Foreskin fibroblast (primary cell): ENCODE results near the gene GIMAP7.

GRCh38 chr7:149285621-149286184 is 23.7 kb downstream of the ZNF783 start:
- RRBS = no CpG with 5 or more reads among the region's 10 CpGs

DNA sequence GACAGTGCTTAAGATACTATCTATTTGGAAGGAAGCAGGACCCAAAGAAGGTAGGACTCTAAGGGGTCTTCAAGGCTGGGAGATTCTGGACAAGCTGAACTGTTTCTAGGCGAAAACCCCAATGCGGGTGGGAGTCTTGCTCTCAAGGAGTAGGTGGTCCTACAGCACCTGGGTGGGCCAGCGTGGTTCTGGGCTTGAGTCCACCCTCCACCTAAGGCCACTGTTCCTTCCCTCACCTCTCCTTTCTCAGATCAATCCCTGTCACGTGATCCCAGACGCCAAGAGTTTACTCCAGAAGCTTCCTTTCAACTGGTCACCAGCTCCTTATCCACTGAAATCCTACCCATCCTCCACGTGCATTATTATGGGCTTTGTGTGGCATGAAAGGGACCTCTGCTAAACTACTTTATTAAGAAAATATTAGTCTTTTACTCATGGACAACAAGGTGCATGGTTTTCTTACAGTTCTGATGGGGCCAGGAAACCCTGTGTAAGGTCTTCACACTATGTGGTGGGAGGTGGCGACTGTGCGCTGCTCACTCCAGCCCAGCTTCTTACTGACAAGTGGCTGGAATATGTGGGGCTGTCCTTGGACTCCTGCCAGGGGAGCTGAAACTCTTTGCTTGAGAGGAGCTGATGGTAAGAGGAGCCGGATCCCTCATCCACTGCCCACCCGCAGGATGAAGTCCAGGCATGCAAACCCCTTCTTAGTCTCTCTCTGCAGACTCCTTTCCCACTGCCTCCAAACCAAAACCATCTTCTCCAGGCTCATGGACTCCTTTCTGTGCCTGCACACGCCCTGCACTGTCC is 1.6 kb downstream of the ZNF746 start:
- RRBS = no CpG with 5 or more reads among the region's 11 CpGs

DNA sequence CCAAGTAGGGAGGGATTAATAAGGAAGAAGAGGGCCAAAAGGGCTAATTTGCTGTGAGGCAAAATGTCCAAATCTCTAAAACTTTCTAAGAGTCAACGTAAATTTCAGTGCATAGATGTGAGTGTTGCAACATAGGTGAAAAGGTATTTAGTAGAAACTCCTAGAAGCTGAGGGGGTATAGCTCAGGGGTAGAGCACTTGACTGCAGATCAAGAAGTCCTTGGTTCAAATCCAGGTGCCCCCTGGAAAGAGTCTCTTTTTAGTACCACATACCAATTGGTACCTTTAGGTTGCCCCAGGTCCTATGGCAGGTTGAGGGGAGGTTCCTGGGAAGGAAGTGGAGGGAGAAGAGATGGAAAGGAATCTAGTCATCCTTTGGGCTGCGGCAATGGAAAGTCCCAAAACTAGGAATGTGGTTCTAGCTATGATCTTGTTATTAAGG is 48.8 kb upstream of the ZNF746 start:
- RRBS = no CpG with 5 or more reads among the region's 2 CpGs

DNA sequence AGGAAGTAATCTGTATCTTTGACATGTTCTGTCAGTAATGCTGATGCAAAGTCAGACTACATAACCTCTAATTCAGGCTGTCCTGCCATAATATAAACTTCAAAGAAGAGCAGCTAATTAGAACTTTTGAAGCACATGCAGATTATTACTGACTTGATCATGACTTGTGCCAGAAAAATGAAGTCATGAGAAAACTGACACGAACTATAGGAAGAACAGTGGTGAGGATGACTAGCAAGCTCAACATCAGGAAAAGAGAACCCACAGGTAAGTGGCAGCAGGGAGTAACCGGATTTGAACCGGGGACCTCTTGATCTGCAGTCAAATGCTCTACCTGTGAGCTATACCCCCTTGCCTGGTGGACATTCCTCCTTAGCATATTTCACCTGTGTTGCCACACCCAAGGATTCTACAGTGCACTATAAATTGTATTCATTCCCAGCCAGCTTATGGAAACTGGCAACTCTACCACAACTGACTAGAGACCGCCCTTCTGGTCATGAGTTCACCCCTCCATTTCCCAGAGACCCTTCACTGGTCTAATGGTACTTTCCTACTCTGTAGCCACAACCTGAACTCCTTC is 97.4 kb upstream of the ZNF746 start:
- RRBS = no CpG with 5 or more reads among the region's 4 CpGs

DNA sequence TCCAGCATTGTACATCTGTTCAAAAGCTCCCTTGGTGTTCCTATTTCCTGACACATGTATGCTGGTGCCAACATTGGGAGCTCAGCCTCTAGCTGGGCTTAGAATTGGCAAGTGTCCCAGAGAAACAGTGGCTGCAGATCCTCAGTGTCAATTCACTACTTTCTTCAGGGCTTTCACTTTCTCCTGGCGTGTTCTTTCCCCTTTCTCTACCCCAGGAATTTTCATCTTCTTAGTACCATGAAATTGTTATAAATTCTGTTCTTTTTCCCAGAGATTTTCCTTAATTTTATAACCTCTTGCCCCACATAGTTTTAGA is 44.4 kb upstream of the KRBA1 start:
- RRBS = no CpG with 5 or more reads among the region's 1 CpG

GRCh38 chr7:149706737-149706940 is 8.1 kb upstream of the KRBA1 start:
- RRBS = no CpG with 5 or more reads among the region's 3 CpGs

DNA sequence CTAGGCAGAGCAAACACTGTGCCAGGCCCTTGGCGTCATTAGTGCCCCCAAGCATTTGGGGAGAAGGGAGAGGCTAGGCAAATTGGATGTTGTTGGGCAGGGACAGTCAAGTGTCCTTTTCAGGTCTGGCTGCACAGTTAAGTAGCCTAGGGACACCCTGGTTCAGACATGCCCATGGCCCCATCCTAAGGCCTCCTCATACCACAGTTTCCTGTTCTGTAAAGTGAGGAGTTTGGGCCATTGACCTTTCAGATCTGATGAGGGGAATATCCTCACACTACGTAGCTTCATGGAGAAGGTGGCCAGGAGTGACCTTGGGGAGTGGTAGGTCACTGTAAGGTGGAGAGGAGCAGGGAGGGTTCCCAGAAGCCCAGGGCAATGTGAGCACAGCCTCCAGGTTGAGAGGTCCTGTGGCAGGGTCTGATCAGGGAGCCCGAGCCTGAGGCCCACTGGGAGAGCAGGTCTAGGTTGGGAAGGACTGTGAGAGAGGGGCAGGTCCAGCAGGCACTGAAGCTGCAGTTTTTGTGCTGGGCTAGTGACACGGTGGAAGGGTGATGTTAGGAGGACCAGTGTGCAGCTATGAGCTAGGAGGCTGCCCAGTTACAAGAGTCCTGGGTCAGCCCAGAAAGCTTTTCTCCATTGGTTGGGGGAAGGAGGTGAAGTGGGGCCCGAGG is 1.1 kb downstream of the KRBA1 start:
- RRBS = no CpG with 5 or more reads among the region's 5 CpGs

- RRBS = no CpG with 5 or more reads among the region's 7 CpGs
These were observed 2.8 kb downstream of the KRBA1 start for GRCh38 chr7:149717358-149718056.

DNA sequence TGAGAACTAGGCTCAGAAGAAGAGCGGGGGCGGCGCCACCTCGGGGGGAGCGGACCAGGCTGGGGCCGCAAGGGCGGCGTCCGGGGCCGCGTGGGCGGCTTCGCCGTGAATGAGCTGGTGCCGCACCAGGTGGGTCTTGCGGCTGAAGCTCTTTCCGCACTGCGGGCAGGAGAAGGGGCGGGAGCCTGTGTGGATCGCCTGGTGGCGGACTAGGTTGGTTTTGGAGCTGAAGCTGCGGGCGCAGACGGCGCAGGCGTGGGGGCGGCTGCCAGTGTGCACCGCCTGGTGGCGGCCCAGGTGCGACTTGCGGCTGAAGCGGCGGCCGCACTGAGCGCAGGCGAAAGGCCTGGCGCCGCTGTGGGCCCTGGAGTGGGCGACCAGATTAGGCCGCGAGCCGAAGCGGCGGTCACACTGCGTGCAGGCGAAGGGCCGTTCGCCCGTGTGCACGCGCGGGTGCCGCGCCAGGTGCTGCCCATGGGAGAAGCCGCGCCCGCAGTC is 8.6 kb downstream of the ZNF467 start:
- RRBS = no CpG with 5 or more reads among the region's 57 CpGs

- RRBS = no CpG with 5 or more reads among the region's 10 CpGs
These were observed 205.1 kb downstream of the ATP6V0E2 start for GRCh38 chr7:150078648-150079452.

GRCh38 chr7:150325094-150325705 is 1.9 kb upstream of the ACTR3C start:
- RRBS = no CpG with 5 or more reads among the region's 11 CpGs

GRCh38 chr7:150334930-150336232 is 6.0 kb downstream of the RARRES2 start:
- RRBS = no CpG with 5 or more reads among the region's 20 CpGs

DNA sequence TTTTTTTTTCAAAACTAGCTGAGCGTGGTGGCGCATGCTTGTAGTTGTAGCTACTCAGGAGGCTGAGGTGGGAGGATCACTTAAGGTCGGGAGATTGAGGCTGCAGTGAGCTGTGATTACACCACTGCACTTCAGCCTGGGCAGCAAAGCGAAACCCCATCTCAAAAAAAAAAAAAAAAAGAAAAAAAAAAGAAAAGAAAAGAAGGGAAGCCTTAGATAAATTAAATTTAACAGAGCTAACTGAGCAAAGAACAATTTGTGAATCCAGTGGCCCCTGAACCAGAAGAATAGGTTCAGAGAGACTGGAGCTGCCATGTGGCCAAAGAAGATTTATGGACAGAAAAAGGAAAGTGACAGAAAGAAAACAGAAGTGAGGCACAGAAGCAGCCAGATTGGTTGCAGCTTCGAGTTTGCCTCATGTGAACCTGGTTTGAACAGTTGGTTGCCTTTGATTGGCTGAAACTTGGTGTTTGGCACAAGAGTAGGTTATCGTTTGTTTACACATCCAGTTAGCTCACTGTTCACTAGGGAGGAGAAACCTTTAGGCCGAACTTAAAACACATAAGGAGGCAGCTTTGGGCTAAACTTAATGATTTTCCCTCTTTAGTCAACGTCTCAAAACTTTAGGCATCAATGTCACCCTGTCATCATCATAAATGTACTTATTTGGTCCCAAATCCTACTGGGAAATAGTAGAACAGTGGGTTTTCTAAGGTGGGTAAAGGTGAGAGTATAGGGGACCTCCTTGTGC is 13.4 kb upstream of the REPIN1 start:
- RRBS = no CpG with 5 or more reads among the region's 8 CpGs

DNA sequence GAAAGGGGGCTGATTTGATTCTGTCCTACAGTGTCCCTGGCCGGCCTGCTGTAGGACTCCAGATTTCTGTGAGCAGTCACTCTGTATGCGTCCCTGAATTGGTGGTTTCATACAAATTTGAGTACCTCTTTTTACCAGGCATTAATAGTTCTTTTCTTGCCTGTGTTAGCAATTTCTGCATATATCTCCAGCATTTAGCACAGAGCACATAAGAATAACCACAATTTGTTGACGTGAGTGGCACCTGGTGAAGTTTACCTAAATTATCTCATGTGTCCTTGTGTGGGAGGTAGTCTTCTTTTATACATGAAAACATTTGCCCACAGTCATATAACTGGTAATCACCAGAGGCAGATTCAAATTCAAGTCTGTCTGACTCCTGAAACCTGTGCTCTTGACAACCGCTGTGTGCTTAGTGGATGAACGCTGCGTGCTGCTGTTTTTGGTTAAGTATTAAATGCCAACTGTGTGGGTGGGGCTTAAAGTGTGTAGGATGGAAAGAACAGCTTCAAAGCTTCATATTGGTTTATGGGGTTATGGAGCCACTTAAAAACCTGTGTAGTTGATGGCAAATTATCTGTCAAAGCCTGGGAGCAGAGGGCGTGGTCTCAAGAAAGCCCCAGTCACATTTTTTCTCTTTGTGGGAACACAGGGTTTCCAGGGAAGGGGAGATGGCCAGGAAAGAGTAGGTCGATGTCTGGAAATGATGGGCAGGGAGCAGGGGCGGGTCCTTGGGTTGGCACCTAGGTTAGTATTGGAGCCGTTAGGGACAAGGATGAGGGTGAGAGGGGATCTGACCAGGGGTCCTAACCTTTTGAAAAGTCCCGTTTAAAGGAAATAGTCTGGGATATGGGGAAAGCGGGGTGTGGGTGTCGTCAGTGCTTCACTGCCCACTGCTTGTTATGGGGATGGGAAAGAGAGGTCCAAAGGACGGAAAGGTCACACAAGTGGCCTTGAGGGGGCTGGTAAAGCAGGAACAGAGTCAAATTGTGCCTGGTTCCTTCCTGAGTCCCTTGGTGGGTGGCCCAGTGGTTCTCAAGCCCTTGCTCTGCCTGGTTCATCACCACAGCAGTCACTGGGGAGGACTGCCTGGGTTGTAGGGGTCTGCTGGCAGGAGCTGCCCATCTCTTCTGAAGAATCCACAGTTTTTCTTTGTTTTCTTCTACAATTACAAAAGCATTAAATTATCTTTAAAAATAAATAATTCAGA is 2.9 kb upstream of the ZNF775 start:
- RRBS = no CpG with 5 or more reads among the region's 14 CpGs

DNA sequence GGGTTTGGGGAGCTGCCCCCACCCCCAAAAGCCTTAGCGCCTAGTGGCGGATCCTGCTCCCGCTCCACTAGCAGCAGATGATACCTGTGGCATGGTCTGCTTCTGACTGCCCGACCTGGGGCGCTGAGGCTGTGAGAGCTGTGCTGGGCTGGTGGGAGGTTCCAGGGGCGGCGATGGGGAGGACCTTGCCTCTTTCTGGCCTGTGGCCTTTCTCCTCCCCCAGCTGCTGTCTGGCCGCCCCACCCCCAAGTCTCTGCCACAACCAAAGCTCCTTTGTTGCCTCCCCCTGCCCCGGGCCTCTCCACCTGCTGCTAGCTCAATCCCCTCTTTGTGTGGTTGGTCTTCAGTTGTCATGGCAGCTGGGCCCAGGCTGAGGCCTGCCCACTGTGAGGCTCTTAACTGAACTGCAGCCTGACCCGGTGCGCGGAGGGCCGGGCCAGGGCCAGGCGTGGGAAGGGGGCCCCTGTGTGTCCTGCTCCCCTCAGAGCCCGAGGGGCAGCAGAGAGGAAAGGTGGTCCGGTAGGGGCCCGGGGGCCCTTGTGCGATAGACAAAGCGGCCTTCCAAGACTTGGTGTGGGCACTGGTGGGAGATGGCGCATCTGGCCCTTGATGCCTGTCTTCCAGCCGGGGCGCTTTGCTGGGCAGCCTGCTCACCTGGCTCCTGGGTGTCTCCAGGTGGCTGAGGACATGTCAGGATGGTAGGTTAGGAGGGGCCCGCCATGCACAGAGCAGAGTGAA is 4.8 kb downstream of the ZNF775 start:
- RRBS = 80% methylated on average over 10 of the region's 23 CpGs

GRCh38 chr7:150403428-150404561 is 1.7 kb upstream of the ENSG00000284691 start:
- RRBS = no CpG with 5 or more reads among the region's 22 CpGs

DNA sequence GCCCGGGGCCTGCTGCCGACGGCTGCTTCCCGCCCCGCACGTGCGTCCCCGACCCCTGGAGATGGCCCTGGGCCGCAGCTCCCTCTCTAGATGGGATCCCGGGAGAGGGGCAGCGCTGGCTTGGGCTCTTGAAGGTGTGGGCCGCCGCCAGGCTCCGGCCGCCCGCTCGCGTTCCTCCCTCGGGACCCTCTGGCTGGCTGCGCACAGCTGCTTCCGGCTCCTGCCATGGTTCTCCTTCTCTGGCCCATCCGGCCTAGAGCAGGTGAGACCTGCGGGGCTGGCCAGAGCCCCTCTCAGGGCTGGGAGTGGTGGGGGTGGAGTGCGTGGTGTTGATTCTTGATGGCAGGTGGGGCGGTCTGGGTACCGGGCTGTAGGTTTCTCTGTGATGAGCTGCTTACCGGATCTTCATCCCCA is 2.8 kb downstream of the ENSG00000284691 start:
- RRBS = 93% methylated on average over 11 of the region's 27 CpGs

DNA sequence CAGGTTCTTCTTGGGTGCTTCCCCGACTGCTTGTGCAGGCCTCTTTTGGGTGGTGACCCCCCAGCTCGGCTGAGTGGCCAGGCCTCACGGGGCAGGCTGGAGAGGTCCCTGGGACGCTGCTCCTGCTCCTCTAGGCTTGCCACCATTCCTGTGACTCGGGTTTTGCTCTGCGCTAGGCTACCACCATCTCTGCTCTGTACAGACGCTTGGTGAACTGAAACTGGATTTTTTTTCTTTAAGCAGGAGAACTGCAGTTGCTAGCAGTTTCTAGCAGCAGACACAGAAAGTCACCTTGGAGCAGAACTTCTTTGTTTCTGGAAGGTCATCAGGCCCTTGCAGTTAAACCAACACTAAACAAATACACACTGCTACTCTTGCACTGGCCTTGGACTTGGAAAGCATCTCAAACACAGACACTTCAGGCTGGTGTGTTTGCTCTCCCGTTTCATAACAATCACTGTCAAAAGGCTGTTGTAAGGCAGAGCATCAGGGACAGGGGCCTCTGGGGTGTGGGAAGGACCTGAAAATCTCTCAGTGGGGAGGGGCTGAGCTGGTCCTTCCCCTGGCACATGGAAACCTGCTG is 9.8 kb downstream of the ENSG00000284691 start:
- RRBS = no CpG with 5 or more reads among the region's 8 CpGs

GRCh38 chr7:150514716-150515561 is at the start of gene GIMAP7:
TSS of gene GIMAP7 (plus strand) at chr7:150514872.
- RRBS = no CpG with 5 or more reads among the region's 7 CpGs

- RRBS = no CpG with 5 or more reads among the region's 2 CpGs
These were observed 3.5 kb downstream of the GIMAP7 start for GRCh38 chr7:150518239-150518538.